Measurements from ENCODE around the gene SUCLG2.

GRCh38 chr3:65619111-65619812 is 419.5 kb downstream of the MAGI1 start:
- PRO-cap, result no peak
- RAMPAGE, long total RNA, 2 experiments, result no peak in any of the 2 experiments

DNA sequence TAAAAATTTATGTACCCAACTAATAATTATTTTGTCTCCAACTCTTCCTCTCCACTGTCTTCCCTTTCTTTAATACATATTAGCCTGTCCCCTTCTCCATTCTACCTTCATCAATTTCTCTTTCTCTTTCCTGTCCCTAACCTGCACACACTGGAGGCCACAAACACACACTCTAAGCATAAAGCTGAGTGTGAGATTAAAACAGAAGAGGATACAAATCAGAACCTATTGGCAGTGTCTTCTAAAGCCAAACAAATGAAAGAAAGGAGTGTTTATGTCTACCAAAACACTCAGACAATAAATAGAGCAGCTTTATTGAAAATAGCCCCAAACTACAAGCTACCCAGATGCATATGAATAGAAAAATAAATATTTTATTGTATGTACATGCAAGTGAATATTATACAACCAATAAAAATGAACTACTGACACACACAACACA is 166.4 kb downstream of the MAGI1 start:
- PRO-cap, result no peak
- RAMPAGE, long total RNA, 2 experiments, result no peak in any of the 2 experiments

DNA sequence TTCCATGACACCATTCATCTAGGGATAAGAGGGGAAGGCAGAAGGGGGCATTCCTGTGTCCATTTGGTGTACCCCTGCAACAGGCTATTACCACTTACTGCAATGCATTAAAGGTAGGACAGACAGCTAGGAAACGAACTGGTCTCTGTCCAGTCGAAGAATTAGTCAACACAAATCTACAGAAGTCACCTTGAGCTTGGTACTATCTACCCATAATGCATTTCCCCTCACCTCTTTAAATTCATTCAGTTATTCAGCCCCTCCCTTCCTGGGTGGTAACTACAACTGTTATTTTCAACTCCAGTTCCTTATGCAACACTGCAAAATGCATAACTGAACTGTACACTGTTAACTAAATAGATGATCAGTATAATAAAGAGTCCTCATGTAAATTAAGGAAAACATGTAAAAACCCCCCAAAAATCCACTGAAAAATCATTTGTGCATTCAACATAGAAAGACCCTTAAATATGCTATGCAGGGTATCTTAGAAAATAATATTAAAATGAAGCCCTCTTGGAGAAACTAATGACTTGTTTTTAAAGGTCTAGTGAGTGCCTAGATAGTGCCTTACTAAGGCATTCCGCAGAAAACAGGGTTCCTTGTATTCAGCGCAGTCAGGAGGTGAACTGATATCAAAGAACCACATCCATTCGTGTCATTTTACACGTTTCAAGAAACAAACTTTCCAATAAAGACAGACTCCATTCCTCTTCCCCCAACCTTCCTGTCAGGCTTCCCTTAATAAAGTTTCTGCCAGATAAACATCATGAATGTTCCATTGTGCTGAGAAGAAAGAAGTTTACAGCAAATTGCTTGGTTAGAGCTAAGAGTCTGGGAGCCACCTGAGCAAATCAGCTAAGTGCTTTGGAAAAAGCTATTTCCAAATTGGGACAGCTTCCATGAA is 77.4 kb downstream of the MAGI1 start:
- PRO-cap, result no peak
- RAMPAGE, long total RNA, 2 experiments, result no peak in any of the 2 experiments

GRCh38 chr3:65994497-65994882 is 44.2 kb downstream of the MAGI1 start:
- PRO-cap, result no peak
- RAMPAGE, long total RNA, 2 experiments, result no peak in any of the 2 experiments

GRCh38 chr3:66060529-66060854 is 21.8 kb upstream of the MAGI1 start:
- PRO-cap, result no peak
- RAMPAGE, long total RNA, 2 experiments, result no peak in any of the 2 experiments

DNA sequence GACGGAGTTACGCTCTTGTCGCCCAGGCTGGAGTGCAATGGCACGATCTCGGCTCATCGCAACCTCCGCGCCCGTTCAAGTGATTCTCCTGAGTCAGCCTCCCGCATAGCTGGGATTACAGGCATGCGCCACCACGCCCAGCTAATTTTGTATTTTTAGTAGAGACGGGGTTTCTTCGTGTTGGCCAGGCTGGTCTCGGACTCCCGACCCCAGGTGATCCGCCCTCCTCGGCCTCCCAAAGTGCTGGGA is 26.3 kb upstream of the SLC25A26 start:
- PRO-cap, result no peak
- RAMPAGE, long total RNA, 2 experiments, result no peak in any of the 2 experiments

GRCh38 chr3:66379132-66379551 is 121.7 kb downstream of the LRIG1 start:
- PRO-cap, result no peak
- RAMPAGE, long total RNA, 2 experiments, result no peak in any of the 2 experiments

DNA sequence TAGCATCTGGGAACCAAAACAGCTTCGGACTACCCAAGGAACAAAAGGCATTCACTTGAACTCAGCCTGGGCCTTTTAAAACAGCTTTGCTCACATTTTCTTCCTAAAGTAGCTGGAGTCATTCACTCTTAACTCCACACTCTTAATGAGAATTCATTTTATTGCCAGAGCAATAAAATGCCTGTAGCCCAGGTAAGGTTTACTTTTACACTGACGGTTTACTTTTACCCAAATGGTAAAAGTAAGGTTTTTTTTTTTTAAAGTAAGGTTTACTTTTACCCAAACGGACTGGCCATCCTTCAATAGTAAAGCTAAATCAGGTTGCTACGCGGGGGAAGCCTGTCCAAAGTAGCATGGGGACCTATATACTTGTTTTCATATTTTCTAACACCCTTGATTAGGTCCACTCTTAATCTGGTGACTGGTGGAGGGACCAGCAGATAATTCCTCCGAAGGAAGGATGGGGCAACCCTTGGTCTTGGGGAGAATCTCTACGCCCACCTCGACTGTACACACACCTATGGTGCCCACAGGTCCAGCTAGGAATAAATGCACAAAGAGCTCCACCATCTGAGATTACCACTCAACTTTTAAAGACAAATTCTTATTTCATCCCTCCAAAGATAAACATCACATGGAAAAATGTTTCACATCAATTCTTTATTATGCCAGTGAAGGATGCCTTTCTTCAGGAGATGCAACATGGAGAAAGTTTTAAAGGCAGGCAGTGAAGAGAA is 55.6 kb downstream of the LRIG1 start:
- PRO-cap, result no peak
- RAMPAGE, long total RNA, 2 experiments, result start-site peak on the minus strand in 1 of 2 experiments, centred at position 566 of the sequence, 6 reads per replicate

DNA sequence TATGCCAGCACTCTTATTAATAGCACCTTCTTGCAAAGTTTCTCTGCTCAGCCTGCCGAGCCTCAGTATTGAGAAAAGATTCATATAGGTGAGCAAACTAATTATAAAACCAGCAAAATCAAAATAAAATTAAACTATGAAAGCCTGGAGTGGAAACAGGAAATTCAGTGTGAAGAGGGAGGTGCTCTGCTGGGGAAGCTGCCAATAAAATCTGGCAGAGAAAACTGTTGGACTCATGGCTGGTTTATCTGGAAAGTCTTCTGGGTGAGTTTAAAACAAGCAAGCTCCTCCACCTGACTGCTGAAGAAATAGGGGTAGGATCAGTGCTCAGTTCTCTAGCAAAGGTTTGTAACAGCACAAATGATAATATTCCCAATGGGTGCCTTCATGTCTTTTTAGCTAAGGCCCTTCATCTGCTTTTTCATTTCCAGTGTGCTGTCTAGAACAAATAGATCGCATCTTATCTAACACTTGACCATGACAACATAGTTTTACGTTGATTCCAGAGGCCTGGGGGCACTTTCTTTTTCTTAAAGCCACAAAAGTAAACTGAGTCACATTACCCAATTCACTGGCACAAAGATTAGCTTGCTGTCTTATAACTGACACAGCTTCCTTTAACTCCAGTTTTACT is 50.1 kb downstream of the LRIG1 start:
- PRO-cap, result unidirectional peak, plus-strand start at position 303 of the sequence
- RAMPAGE, long total RNA, 2 experiments, result no peak in any of the 2 experiments

GRCh38 chr3:66479018-66479535 is 21.7 kb downstream of the LRIG1 start:
- PRO-cap, result no peak
- RAMPAGE, long total RNA, 2 experiments, result no peak in any of the 2 experiments

- PRO-cap, result no peak
- RAMPAGE, long total RNA, 2 experiments, result no peak in any of the 2 experiments
These were observed 17.5 kb downstream of the LRIG1 start for GRCh38 chr3:66482991-66484082.

DNA sequence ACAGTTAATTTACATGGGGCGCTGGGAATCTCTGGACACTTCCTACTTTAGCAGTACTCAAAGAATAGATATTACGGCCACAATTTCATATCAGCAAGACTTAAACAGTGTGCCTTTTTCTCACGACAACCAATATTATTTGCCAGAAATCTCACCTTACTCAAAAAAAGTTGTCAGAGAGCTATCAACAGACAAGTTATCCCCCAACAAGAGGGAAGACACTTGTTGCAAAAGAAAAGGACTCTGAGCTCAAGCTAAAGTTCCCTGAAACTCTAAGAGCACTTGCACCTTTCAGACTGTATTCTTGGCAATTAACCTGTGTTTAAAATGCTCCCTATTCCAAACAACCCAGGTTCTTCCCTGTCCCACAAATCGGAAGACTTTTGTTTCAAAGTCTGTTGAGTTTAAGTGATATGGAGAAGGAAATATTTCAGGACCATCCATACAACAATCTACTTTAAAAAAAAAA is 4.5 kb downstream of the LRIG1 start:
- PRO-cap, result unidirectional peak, plus-strand start at position 211 of the sequence
- RAMPAGE, long total RNA, 2 experiments, result no peak in any of the 2 experiments

DNA sequence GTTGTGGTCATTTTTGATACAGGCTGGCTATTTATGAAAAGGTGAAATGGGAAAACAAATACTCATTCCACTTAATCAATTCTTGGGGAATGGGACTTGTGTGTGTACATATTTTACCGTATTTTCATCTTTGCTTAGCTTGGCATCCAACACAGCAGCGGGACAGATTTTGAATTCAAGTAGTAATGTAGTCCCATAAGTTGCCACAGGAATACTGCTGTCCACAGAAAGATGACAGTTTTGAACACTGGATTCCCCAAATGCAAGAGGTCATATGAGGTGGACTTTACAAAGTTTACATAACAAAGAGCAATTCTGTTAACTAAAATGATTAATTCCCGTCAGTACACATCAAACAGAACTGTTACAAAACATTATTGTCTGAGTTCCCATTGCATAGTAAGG is 178.3 kb upstream of the KBTBD8 start:
- PRO-cap, result no peak
- RAMPAGE, long total RNA, 2 experiments, result no peak in any of the 2 experiments

- PRO-cap, result no peak
- RAMPAGE, long total RNA, 2 experiments, result no peak in any of the 2 experiments
These were observed 35.4 kb upstream of the KBTBD8 start for GRCh38 chr3:66962766-66963079.

GRCh38 chr3:66990066-66990752 is 7.9 kb upstream of the KBTBD8 start:
- PRO-cap, result no peak
- RAMPAGE, long total RNA, 2 experiments, result no peak in any of the 2 experiments

GRCh38 chr3:67536324-67536897 is 118.0 kb downstream of the SUCLG2 start:
- PRO-cap, result no peak
- RAMPAGE, long total RNA, 2 experiments, result no peak in any of the 2 experiments

DNA sequence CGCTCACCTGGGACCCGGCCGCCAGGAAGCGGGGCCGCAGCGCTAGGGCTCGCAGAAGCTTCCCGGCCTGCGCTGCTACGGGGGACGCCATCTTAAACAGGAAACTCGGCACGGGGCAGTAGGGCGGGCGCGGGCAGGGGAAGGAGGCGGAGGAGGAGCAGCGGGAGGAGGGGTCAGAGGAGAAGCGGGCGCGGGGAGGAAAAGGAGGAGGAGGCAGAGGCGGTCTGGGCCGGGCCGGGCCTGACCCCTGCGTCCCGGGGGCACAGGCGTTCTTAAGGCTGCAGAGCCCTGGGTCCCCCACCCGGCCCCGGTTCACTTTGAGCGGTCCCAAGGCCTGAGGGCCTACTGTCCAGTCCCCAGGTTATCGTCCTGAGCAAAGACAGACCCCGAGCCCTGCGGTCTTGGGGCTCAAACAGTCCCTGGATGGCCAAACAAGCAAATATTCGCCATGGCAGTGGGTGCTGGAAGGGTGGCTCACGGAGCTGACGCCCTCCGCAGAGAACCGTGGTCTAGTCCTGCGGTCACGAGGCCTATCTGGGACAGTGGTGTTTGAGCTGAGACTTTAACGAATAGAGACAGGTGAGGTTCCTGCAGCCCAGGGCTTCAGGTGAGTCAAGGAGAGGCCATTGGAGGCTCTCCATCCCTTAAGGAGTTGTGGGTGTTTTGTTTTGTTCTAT is at the start of gene SUCLG2:
SUCLG2 (minus strand) TSS at position 117 of the 677 bp plus-strand sequence.
- PRO-cap, result bidirectional peak, plus-strand start at position 216 of the sequence, minus-strand start at position 94 of the sequence
- RAMPAGE, long total RNA, 2 experiments, result start-site peak on the plus strand in 2 of 2 experiments, centred at positions 222 to 227 of the sequence, 23 to 47 reads per replicate; start-site peak on the minus strand in 2 of 2 experiments, centred at positions 103 to 105 of the sequence, 84 to 264 reads per replicate

- PRO-cap, result no peak
- RAMPAGE, long total RNA, 2 experiments, result no peak in any of the 2 experiments
These were observed 56.0 kb upstream of the TAFA1 start for GRCh38 chr3:67947975-67948566.

- PRO-cap, result no peak
- RAMPAGE, long total RNA, 2 experiments, result no peak in any of the 2 experiments
These were observed 8.5 kb downstream of the TMF1 start for GRCh38 chr3:69043707-69043950.

DNA sequence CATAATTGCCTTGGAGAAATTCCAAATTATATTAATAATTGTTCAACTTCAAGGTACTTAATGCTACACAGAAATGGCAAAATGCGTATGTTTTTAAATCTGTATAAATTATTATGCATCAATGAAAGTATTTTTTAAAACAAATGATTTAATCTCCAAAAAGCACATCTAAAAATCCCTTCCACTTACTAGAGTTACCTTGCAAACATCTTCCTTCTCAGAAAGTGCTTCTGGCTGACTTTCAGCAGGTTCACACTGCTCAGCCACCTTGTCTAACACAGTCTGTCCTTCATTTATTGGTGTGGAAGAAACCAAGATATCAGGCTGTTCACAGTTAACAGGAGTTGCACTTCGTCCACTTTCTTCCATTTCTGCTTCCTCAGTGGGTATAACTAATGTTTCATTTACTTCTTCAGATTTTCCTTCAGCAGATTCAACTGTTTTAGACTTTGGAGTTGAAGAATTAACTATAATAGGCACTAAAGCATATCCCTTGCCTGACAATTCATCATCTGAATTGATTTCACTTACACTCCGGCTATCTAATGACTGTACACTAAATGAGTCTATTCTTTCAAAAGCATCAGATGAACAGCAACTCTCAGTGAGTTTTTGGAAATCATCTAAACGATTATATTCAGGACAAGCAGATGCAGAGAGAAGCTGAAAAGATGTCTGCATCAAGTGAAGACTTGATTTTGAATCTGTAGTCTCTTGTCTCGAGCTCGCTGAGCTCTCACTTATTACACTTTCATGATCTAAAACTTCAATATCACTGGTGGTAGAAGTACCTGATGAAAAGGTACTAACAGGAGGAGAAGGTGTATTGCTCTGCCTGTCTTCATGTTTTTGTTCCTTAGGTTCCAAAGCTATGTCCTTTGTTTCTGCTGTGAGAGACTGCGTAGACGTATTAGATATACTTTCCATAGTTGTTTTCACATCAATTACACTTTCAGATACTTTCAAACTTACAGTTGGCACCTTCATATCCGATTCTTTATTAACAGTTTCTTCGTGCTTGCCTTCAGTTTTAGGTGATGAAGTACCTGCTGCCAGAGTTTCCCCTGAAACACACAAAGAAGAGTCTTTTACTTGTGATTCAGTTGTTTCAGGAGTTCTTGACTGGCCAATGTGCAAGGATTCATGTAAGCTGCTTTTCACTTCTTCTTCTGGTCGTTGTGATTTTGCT is 4.6 kb downstream of the TMF1 start:
- PRO-cap, result no peak
- RAMPAGE, long total RNA, 2 experiments, result no peak in any of the 2 experiments

Measured in prostate gland (tissue), 2 donors.